ENCODE measurements around the gene SLC30A10.

- RRBS: no CpG with 5 or more reads among the region's 9 CpGs
Observed at GRCh38 chr1:213977452-213977972, 10.3 kb upstream of the PROX1 start.

- RRBS: no CpG with 5 or more reads among the region's 5 CpGs
Observed at GRCh38 chr1:214013810-214014001, 25.9 kb downstream of the PROX1 start.

- RRBS: no CpG with 5 or more reads among the region's 27 CpGs
Observed at GRCh38 chr1:214107222-214108050, 119.7 kb downstream of the PROX1 start.

GRCh38 chr1:214316415-214317168, 35.6 kb downstream of the SMYD2 start:
- RRBS: no CpG with 5 or more reads among the region's 7 CpGs

DNA sequence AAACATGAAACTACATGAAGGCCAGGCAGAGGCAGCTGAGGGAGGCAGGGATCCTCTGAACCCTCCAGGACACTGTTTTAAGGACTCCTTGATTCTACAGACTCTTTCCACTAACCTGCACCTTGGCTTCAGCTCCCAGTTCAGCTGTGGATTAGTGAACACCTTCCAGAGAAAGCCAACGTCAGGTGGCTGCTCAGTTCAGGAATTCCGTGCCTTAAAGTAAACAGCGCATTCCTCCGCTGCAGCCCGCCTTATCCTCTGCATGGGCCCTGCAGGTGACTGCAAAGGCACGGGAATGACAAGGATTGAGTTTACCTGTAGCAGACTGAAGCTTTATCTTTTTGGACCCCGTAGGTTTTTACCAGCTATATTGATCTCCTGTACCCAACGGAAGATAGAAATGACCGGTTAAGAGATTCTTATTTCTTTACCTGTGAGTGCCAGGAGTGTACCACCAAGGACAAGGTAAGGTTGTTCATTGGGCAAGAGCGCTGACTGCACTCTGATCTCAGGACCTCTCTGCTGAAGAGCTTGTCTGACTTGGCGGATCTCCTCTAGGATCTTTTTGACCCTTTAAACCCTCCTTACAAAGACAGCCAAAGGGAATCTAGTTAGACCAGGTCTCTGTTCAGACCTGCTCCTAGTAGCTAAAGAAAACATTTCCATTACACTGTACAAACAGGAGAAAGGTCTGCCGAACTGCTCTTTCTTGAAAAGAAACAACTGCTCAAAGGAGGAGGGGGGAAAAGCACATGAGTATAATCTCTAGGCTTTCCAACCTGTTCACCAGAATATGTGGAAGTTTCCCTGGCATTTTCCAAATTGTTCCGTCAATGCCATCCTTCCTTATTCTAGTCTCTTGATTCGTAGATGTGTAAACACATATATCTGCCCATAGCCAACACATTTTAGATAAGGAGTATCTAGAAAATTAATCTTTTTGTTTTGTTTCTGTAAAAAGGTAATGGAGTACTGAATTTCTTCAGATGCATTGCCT, 49.2 kb downstream of the SMYD2 start:
- RRBS: no CpG with 5 or more reads among the region's 14 CpGs

DNA sequence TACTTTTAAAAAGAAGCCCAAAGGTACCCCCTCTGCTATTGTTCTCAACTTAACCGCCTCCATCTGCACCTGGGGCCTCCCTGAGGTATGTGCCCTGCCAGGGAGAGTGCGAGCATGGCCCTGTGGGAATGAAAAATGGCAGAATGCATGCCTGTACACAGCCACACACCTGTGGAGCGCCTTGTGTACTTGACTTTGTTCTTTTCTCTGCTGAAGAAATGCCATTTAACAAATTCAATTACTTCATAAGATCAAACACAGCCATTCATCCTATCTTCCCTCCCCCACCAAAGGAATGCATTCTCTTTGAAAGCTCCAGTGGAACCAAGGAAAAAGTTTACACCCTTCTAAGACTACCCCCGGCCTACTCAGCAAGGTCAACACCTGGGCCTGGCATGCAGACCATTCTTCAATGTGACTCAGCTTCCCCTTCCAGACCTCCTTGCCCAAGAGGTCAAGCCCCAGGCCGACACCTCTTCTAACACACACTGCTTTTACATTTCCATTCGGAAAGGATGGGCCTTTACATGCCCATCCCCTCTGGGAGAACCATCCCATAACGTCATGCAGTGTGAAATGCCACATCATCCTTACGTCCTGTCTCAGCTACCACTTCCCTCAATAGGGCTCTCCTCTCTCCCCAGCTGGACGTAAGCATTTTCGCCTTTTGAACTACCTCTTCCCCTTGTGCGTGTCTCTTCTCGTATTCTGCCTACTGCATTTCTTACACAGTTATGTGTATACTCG, 123.8 kb downstream of the SMYD2 start:
- RRBS: no CpG with 5 or more reads among the region's 13 CpGs

DNA sequence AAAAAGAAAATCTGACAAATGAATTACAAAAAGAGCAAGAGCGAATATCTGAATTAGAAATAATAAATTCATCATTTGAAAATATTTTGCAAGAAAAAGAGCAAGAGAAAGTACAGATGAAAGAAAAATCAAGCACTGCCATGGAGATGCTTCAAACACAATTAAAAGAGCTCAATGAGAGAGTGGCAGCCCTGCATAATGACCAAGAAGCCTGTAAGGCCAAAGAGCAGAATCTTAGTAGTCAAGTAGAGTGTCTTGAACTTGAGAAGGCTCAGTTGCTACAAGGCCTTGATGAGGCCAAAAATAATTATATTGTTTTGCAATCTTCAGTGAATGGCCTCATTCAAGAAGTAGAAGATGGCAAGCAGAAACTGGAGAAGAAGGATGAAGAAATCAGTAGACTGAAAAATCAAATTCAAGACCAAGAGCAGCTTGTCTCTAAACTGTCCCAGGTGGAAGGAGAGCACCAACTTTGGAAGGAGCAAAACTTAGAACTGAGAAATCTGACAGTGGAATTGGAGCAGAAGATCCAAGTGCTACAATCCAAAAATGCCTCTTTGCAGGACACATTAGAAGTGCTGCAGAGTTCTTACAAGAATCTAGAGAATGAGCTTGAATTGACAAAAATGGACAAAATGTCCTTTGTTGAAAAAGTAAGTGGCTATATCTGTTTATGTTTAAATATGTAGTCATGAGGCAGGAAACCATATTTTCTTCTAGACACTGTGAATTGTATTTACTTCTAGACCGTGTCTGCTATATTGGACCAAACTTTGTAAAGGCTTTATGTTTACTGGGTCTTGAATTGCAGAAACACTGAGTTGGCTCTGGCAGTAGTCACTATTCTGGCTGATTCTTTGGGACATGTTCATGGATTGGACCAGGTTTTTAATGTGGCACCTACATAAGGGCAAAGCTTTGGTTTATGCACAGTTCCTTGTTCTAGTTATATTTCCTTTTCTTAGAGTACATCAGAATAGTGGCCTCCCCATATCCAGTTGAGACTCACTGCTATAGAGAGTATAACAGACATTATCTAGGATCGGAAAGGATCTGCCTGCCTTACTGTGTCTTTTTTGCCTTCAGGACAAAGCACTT, 44.1 kb downstream of the CENPF start:
- RRBS: no CpG with 5 or more reads among the region's 3 CpGs

DNA sequence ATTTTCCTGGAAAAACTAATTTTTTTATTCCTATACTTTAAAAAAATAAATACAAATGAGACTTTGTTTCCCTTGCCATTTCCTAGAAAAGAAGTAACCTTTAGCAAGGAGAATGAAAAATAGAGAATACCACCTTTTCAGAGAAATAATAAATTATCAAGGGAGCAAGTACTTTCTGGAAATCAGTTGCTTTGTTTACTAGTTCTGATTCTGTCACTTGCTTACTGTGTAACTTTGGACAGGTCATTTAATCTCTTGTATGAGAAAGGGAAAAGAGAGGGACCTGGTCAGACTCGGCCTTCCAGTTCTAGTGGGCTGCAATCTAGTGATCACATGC, 34.1 kb downstream of the KCTD3 start:
- RRBS: no CpG with 5 or more reads among the region's 1 CpG

GRCh38 chr1:215643679-215644344, 76.7 kb downstream of the KCTD3 start:
- RRBS: no CpG with 5 or more reads among the region's 3 CpGs

GRCh38 chr1:216815379-216816255, 92.4 kb upstream of the ESRRG start:
- RRBS: no CpG with 5 or more reads among the region's 13 CpGs

- RRBS: no CpG with 5 or more reads among the region's 7 CpGs
Observed at GRCh38 chr1:218348430-218349221, 3.5 kb downstream of the TGFB2 start.

DNA sequence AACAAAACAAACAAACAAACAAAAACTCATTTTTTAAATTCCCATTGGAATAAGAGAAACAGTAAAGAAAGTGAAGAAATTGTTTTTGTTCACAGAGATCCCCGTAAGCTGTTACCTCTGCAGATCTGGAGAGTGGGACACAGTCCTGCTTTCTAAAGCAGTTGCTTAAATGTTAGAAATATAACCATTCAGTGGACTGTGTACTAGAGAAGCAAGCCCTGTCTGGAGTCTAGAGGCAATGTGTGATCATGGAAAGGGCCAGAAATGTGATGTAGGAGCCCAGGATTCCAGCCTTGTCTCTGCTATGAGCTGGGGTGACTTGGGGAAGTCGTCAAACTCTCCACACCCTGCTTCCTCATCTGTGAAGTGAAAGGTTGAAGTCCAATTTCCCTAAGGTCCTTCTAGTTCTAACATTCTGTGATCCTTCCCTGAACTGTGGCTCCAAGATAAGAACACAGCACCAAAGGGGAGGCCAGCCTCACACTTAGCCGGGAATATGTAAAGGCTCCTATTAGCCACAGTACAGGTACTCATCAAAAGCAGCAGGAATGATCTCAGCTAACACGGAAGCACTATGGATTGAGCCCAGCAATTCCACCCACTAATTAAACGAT, 4.2 kb downstream of the SLC30A10 start:
- RRBS: no CpG with 5 or more reads among the region's 5 CpGs

DNA sequence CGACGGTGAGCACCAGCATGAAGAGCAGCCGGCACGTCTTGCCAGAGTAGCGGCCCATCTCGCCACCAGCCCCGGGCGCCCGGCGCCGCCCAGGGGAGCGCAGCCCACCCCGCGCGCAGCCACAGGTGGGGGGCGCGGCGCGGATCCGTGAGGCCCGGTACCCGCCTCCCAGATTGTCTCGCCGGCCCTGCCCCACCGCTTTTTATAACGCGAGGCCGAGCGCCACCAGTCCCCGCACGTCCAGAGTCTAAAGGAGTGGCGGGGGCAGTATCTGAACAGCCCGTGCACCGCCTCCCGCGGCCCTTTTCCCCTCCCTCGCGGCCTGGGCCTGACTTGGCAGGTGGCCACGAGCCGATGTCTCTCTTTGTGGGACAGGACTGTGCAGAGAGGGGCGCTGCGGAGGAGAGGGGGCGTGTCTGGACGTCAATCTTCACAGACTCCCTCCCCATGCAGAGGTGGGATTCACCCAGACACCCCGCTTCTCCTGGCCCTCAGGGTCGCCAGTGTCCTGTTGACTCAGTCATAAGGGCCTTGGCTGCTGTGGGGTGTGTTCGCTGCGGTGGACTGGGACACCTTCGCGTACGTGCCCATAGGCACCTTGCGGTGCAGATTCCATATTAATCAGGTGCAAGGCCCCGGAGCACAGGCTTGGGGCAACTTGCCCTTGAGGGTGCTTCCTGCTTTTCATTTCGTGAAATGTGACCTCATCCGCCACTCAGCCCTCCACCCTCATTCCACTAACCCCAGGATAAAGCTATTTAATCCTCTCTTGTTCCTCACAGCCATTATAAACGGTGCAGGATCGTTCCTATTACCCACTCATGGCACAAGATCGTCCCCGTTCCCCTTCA, at the start of gene SLC30A10:
Gene SLC30A10 (minus strand): TSS at position 175 of the 851 bp plus-strand sequence.
- RRBS: 4% methylated on average over 18 of the region's 59 CpGs

GRCh38 chr1:220230863-220231980, 41.0 kb downstream of the RAB3GAP2 start:
- RRBS: no CpG with 5 or more reads among the region's 3 CpGs

GRCh38 chr1:220360868-220361164, 88.6 kb upstream of the RAB3GAP2 start:
- RRBS: no CpG with 5 or more reads among the region's 2 CpGs

DNA sequence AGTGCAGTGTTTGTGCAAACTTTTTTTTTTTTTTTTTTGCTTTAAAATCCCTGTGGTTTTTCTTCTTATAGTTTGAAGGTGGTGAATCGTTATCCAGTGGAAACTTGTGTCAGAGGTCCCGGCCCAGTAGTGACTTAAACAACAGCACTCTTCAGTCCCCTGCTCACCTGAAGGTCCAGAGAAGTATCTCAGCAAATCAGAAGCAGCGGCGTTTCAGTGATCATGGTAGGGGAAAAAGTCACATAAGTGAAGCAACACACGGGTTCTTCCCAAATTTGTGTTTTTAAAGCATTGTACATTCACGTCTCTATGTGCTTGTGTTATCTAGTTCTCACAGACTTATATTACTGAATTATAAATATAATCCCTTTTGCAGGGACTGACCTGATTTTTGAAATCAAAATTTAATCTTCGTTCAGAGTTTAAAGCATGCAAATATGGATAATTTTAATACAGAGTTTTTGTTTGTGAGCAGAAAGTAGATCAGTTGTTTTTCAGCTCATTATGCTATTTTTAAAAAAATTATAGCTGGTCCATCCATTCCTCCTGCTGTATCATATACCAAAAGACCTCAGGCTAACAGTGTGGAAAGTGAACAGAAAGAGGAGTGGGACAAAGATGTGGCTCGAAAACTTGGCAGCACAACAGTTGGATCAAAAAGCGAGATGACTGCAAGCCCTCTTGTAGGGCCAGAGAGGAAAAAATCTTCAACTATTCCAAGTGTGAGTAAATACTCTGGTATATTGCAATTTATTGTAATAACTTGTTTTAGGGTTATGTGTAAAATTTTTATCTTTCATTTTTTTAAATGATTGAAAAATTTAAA, 54.6 kb upstream of the C1orf115 start:
- RRBS: no CpG with 5 or more reads among the region's 9 CpGs

DNA sequence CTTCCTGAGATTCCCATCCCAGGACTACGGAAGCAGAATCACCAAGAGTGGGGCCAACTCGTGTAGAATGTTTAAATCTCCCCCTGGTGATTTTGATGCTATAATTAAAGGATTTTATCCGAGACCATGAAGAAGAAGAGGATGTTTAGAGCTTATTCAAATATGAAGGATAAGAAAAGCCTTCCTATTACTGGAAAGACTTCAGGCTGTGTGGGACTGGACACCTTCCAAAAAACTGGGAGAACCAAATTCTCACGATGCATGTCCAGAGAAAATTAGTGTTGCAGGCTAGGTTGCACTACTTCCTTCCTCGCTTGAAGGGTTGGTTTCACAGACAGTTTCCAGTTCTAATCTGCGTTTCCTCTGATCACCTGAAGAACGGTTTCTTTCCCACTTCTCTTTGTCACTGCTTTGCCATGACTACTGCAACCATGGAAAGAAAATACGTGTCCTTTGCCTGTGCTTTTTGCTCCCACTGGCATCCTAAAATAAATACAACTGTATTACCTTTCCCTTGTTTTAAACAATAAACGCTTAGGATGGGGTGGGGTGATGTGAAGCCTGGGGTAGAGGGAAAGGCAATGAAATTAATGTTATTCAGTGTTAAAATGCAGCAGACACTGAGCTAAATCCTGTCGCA, 2.0 kb downstream of the MTARC2 start:
- RRBS: no CpG with 5 or more reads among the region's 10 CpGs

GRCh38 chr1:220750938-220751521, 2.9 kb downstream of the MTARC2 start:
- RRBS: no CpG with 5 or more reads among the region's 3 CpGs

- RRBS: no CpG with 5 or more reads among the region's 3 CpGs
Observed at GRCh38 chr1:220779740-220780360, 6.9 kb upstream of the MTARC1 start.

DNA sequence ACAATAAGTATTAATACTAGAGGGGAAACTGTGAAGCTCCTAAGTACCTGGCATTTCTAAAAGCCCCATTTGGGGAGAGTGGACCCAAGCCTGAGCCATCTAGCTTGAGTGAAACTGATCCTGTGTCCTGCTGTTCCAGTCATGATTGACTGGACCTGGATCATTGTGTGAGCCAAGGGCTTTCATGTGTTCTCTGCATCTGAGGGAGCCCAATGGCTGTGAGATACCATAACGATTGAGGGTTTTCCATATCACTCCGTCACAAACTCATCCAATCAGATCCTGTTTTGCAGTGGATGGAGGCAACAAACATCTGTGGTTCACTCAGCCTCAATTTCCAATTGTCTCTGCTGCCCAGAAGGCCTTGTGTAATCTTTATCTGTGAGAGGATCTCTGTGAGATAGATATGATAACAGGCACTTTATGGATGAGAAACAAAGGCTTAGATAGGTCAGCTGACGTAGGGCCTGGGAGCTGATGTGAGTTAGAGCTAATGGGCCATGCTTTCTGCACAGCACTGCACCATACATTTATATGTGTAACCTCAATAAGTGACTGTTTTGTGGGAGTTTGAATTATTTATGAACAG, 3.3 kb upstream of the MTARC1 start:
- RRBS: no CpG with 5 or more reads among the region's 3 CpGs